Endometrial microvascular endothelial cells (primary cell): ENCODE data around the gene CYP4A22.

DNA sequence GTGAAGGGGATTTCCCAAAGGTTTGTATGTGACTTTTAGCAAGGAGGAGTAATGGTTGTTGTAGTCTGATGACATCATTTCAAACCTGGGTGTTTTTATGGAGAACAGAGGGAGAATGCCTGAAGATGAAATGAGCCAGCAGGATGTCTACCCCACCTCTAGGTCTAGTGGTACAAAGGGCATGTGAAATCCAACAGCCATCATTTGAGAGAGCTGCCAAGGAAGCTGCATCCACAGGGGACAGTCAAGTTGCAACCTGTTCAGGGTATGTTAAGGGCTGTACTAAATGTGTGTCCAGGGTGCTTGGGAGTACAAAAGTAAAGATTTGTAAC, 157.5 kb downstream of the PIK3R3 start:
- RAMPAGE, long total RNA, result no peak

- RAMPAGE, long total RNA, result no peak
These were observed 69.8 kb downstream of the PIK3R3 start for GRCh38 chr1:46062469-46063260.

DNA sequence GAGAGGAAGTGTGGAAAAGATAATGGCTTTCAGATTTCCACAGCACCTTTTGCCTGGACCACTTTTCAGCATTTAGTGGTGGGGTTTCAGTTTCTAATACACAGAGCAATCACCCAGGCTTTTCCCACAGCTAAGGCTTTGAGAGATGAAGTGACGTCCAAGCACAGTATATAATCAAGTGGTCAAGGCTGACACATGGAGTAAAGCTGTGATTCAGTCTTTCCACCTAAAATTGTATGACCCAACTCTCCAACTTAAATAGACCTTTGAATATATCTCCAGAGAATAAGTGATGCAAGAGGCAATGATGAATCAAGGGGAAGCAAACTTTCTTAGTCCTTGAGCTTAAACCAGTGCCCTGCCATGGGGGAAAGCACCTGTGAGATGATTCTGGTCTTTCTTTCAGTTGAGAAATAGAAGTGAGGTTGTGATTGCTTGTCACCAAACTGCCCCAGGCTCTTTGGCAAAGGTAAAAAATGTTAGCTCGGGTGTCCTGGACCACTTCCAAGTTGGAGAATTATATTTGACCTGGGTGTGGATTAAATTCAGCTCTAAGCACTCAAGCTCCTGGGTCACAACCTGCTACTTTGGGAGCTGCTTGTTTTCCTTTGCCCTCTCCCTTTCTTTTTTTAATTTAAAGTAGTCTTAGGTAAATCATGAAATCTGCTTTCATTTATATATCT, 2.4 kb upstream of the PIK3R3 start:
- RAMPAGE, long total RNA, result no peak

GRCh38 chr1:46181105-46182236, 5.2 kb upstream of the P3R3URF start:
- RAMPAGE, long total RNA, result no peak

GRCh38 chr1:46301204-46301832, 2.1 kb downstream of the LRRC41 start:
- RAMPAGE, long total RNA, result no peak

DNA sequence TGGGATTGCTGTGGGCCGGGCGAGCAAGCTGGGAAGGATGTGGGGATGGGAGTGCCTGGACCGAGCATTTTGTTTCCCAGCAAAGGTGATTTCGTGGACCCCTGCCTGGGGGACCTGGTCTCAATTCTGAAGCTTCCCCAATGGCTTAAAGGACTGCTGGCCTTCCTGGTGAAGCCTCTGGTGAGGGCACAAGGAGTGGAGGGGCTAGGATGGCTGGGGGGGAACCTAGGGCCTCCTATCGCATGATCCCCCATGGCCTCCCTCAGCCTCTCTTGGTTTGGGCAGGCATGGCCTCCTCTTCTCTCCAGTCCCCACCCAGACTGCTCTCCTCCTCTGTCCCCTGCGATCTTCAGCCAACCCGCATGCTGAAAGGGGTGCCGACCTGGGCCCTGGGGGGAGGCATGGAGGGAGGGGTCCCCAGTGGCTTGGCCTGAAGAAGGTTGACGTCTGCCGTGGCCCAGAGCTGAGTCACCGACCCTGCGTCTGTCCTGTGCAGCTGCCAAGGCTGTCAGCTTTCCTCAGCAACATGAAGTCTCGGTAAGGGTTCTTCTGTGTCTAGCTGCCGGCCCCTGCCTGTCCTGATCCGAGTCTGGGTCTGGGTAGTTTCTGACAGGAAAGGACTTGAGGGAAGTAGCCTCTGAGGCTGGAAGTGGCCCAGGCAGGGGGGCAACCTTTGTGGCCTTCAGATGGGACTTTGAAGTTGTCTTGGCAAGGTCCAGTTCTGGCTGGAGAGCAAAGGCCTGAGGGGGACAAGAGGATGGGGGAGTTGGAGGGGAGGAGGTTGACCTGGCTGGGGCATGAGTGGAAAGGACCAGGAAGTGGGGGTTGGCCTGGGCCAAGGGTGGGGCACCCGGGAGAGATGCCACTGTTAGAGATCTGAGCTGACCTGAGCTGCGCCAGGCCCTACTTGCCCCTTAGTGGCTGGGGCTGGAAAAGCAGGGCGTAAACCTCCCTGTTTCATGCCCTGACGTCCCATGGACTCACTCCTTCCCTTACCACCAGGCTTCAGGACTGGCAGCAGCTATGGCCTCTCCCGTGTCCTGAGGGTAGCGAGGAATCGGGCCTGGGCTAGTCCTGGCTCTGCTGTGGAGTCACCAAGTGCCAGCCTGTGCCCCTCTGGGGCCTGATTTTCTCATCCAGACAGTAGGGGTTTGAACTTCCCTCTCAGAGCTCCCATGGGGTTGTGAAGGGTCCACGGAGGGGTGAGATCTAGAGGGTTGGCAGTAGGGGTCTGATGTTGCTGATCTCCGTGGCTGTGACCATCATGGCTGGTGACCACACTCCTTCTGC, 16.6 kb downstream of the FAAH start:
- RAMPAGE, long total RNA, result no peak

- RAMPAGE, long total RNA, result no peak
These were observed 28.3 kb downstream of the FAAH start for GRCh38 chr1:46422297-46422923.

- RAMPAGE, long total RNA, result no peak
These were observed 14.6 kb downstream of the ATPAF1 start for GRCh38 chr1:46653484-46654094.

DNA sequence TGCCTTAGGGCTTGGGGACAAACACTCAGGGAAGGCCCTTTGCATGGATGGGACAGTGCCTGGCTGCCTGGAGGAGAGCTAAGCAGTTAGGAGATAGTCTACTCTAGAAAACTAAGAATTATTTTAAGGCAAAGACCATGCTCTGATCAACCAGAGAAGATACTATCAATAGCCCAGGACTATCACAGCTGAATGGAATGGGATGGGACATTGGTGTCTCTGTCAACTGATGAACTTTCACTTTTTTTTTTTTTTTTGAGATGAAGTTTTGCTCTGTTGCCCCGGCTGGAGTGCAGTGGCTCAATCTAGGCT, 308 bp downstream of the TEX38 start:
- RAMPAGE, long total RNA, result no peak

- RAMPAGE, long total RNA, result no peak
These were observed 5.1 kb downstream of the TEX38 start for GRCh38 chr1:46676651-46677257.

DNA sequence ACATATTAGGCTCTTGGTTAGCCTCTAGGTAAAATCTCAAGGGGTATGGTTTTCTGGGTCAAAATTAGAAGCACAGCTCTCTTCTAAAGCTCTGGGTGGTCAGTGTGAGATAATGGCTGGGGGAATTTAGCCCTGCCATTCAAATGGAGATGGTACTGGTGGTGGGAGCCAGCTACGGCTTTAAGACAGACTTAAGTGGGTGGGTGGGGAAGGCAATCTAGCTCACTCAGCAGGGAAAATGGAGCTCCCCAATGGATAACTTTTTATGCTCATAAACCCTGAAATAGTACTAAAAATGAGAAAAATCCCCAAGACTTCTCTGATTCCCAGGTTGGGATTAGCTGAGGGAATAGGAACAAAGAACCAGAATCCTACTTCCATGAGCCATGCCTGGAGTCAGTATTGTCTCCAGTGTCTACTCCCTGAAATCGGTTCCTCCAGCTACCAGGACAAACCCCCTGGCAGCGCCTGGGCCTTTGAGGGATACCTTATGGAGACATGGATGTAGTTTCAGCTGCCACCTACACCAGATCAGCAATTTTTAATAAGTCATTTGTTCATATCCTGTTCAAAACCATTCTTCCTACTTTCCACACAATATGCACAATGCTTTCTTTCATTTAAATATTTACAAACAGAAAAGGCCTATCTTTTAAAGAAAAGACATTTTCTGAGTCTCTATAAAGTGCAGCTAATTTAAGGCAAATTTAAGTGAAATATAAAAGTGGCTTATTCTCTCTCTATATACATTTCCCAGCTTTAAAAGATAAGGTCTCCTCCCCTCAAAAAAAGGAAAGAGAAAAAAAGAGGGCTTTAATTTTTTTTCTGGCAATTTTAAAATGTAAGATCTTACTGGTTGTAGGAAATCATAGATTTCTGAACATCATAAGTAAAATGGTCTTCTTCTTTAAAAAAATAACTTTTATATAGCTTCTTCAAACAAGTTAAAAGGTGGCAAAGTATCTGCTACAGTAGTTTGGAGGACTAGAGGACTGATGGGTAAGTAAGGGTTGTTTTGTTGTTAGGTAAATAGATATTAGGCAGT, 6.1 kb downstream of the TEX38 start:
- RAMPAGE, long total RNA, result no peak

DNA sequence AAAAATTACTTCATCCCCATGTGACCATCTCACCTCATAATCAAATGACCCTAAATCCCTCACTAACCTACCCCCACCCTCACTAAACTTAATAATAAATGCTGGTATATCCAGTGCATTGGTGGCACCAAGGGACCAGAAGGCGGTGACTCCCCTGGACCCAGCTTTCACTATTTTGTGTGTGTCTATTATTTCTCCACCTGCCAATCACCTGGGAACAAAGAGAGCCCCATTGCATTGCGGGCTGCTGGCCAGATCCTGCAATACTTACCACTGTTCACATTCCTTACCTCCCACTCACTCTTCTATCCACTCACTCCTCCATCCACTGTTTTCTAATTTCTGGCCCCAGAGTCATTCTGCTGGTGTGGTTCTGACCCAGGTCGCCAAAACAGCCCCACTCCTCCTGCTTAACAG, 38.2 kb upstream of the EFCAB14 start:
- RAMPAGE, long total RNA, result no peak

DNA sequence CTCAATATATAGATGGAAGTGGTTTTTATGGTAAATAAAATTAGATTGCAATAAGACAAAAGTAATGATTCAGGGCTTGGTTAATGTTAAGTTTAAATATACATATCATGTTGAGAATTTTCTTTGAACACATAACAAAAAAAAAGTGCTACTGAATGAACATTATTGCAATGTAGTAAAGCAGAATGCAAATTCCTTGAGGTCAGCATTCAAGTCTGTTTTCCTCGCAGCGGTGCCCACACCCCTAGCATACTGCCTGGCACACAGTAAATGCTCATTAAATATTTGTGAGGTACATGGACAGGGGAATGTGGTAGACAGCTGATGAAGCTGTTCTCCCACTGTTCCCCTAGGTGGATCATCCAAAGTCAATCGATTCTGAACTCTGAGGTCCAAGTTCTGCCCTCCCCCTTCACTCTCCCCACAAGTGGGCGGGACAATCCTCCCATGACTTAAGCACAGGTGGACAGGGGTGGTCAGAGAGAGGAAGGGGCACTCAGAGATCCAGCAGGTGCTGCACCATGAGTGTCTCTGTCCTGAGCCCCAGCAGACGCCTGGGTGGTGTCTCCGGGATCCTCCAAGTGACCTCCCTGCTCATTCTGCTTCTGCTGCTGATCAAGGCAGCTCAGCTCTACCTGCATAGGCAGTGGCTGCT, at the start of gene CYP4A22:
Gene CYP4A22 (plus strand): TSS at position 477 of the 655 bp plus-strand sequence.
- RAMPAGE, long total RNA, result no peak

DNA sequence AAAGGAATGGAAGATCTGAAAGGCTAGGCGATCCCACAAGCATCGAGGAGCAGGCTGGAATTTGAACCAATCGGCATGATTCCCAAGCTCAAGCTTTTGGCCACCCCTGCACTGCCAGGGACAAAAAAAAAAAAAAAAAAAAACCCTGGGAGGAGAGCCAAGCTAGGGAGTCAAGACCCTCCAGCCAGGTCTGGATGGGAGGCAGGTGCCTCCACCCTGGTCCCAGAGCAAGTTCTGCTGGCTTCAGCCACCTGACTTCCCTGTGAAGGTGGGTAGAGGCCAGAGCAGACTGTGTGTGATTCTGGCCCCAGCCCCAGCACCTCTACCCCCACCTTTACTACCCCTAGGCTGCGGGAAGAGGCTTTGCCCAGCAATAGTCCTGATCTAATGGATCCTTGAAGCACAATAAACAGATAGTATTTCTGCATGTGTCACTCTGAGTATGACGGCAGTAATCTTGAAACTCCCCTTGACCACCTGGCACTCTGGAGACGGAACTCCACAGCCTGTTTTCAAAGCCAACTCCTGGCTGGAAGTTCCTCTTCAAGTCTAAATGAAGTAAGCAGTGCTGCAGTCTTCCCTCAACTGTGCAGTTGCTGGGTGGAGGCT, 9.8 kb downstream of the PDZK1IP1 start:
- RAMPAGE, long total RNA, result no peak

DNA sequence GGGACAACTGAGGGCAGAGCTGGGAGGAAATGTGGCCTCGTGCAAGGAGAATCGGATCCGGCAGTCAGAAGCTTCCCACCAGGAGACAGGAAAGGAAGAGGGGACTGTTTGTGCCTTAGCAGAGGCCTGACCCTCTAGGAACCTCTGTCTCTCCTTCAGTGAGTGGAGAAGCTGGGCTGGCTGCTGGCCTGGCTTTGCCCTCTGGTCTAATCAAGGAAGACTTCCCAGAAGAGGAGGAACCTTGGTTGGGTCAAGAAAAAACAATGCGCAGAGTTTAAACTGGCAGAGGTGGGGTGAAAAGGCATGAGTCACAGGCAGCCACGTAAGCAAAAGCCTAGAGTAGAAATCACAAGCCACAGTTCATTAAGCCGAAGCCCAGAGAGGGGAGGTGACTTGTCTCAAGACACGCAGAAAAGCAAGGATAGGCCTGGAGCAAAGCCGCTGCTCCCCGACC, 8.0 kb downstream of the PDZK1IP1 start:
- RAMPAGE, long total RNA, result no peak

- RAMPAGE, long total RNA, result no peak
These were observed 6.4 kb upstream of the FOXD2 start for GRCh38 chr1:47431329-47431903.

GRCh38 chr1:47477322-47477980, 39.6 kb downstream of the FOXD2 start:
- RAMPAGE, long total RNA, result no peak

- RAMPAGE, long total RNA, result no peak
These were observed 71.3 kb downstream of the FOXD2 start for GRCh38 chr1:47508967-47509671.

- RAMPAGE, long total RNA, result no peak
These were observed 95.6 kb downstream of the FOXD2 start for GRCh38 chr1:47533430-47533863.

DNA sequence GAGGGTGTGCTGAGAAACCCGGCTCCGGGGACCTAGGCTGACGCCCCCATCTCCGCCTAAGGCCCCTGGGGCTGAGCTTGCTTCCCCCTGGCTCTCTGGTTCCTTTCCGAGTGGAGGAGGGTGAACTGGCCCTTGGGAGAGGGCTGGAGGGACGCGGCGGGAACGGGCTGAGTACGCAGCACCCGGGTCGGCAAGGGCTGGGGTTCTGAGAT, 270.7 kb downstream of the FOXD2 start:
- RAMPAGE, long total RNA, result no peak